ENCODE data around the gene POLDIP3.

GRCh38 chr22:41666269-41667297, 22.1 kb downstream of the SNU13 start:
- PRO-cap, result bidirectional peak, plus-strand start at chr22:41666885, minus-strand start at chr22:41666796
- RAMPAGE, long total RNA, result no peak

DNA sequence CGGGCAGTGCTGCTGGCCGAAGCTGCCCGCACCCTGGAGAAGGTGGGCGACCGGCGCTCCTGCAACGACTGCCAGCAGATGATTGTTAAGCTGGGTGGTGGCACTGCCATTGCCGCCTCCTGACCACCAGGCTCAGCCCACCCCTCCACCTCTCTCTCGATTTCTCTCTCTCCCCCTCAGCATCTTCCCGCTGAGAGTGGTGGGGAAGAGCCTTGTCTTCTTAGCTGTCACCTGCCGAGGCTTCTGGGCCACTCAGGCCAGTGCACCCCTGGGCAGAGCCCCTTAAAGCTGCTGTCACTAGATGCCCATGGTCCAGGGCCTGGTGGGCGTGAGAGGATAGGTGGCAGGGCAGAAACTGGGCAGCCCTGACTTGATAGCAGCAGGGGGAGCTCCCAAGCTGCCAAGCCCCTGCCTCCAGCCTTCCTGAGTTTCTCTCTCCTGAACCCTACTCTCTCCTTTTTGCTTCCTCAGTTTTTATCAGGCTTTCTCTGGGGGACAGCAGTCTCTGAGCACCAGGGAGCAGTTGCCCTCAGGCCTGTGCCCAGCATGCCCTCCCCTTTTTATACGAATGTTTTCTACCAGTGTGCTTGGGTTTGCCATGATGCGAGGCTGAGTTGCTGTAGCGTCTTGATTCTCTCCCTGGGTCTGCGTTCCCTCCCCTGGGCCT, 9.2 kb downstream of the SHISA8 start:
- PRO-cap, result no peak
- RAMPAGE, long total RNA, result no peak

DNA sequence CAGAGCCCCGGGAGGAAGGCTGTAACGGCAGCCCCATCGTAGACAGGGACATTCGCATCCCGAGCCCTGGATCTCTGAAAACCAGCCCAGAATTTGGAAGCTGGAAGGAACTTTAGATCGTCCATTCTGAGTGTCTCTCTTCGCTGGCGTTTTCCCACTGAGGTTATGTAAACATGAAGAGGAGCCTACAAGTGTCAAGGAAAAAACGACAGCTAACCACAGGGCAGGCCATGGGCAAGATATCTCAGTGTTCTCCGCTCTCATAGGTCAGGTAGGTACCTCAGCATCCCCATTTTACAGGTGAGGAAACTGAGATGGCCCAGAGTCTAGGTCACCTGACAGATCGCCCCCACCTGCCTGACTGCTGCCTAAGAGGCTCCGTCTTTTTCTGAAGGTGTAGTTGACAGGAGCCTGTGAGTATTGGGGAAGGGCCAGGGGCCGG, 779 bp upstream of the NDUFA6 start:
- PRO-cap, result no peak
- RAMPAGE, long total RNA, result no peak

DNA sequence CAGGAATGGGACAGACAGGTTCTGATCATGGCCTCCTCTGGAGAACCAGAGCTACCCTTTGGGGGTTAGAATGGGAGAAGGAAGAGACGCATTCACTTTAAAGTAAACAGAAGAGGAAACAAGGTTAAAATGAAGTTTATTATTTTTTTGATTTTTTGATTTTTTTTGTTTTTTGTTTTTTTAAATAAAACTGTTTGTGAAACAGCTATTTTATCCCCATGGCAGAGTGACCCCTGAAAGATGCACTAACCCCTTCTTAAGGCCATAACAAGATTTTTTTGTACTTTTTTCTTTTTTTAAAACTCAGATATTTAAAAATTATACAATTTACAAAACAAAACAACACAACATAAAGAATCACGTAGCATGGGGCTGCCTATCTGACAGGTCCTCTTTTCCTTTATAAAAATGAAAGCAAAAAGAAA, 29.3 kb upstream of the CYP2D6 start:
- PRO-cap, result no peak
- RAMPAGE, long total RNA, result no peak

- PRO-cap, result no peak
- RAMPAGE, long total RNA, result no peak
Measured at GRCh38 chr22:42273547-42274525, 3.4 kb upstream of the TCF20 start.

DNA sequence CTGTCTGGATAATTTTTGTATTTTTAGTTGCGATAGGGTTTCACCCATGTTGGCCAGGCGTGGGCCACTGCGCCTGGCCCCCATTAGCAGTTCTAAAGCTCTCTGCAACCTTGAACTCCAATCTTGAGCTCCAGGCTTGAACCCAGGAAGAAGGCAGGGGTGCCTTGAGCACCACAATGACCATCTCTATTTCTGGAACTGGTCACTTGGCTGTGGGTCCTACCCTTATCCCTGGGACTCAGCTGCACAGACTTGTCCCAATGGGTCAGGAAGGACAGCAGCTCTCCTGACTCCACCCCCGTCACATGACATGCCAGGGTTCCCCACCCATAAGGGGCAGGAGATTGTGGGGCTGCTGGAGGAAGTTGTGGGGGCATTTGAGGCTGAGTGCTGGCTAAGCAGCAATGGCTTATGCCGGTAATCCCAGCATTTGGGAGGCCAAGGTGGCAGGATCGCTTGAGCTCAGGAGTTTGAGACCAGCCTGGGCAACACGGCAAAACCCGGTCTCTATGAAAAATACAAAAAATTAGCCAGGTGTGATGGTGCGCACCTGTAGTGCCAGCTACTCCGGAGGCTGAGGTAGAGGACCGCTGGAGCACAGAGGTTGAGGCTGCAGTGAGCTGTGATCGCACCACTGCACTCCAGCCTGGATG, 56.2 kb downstream of the NFAM1 start:
- PRO-cap, result bidirectional peak, plus-strand start at position 372 of the sequence, minus-strand start at position 240 of the sequence
- RAMPAGE, long total RNA, result no peak

GRCh38 chr22:42500063-42501128, 19.2 kb downstream of the RRP7A start:
- PRO-cap, result unidirectional peak, plus-strand start at chr22:42500624
- RAMPAGE, long total RNA, result no peak

- PRO-cap, result bidirectional peak, plus-strand start at chr22:42539656, minus-strand start at chr22:42539482
- RAMPAGE, long total RNA, result no peak
Measured at GRCh38 chr22:42539269-42539754, 14.4 kb upstream of the SERHL2 start.

GRCh38 chr22:42581391-42581835, 27.7 kb downstream of the SERHL2 start:
- PRO-cap, result no peak
- RAMPAGE, long total RNA, result no peak

GRCh38 chr22:42614728-42615139, at the start of gene POLDIP3:
POLDIP3 (minus strand) TSS chr22:42614883.
- PRO-cap, result bidirectional peak, plus-strand start at chr22:42615272, minus-strand start at chr22:42614860
- RAMPAGE, long total RNA, result no peak

GRCh38 chr22:42662573-42662886, 13.3 kb upstream of the CYB5R3 start:
- PRO-cap, result unidirectional peak, minus-strand start at chr22:42662693
- RAMPAGE, long total RNA, result no peak

GRCh38 chr22:42686647-42687126, 34.0 kb downstream of the A4GALT start:
- PRO-cap, result no peak
- RAMPAGE, long total RNA, result no peak

DNA sequence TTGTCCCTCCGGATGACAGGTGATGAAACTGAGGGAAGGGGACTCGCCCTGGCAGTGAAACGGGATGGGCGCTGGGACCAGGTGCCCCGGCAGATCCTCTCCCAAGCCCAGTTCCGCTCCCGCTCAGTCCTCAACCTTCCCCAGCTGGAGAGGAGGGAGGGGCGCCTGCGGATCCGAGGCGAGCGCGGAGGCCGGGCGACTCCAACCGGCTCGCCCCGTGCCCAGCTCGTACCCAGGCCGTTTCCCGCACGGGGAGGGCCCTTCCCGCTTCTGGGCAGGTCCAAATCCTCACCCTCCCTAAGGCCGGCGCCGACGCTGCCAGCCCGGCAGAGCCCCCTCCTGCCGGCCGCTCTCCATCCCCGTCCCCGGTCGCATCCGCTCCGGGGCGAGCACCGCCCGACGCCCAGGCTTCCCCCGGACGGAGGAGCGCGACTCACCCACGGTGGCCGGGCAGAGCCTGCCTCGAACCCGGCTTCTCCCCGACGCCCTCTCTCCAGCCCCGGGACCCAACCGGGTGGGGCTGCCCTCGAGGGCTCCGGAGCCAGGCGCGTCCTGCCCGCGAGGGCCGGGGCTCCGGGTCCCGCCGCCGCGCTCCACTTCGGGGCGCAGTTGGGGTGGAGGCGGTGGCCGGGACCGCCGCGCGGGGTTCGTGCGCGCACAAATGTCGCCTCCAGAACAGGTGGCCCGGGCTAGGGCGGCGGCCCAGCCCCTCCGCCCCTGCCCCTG, 523 bp downstream of the A4GALT start:
- PRO-cap, result no peak
- RAMPAGE, long total RNA, result no peak

- PRO-cap, result no peak
- RAMPAGE, long total RNA, result no peak
Measured at GRCh38 chr22:42747678-42748588, 27.3 kb upstream of the A4GALT start.

- PRO-cap, result no peak
- RAMPAGE, long total RNA, result no peak
Measured at GRCh38 chr22:42791615-42792128, 65.4 kb downstream of the ARFGAP3 start.

DNA sequence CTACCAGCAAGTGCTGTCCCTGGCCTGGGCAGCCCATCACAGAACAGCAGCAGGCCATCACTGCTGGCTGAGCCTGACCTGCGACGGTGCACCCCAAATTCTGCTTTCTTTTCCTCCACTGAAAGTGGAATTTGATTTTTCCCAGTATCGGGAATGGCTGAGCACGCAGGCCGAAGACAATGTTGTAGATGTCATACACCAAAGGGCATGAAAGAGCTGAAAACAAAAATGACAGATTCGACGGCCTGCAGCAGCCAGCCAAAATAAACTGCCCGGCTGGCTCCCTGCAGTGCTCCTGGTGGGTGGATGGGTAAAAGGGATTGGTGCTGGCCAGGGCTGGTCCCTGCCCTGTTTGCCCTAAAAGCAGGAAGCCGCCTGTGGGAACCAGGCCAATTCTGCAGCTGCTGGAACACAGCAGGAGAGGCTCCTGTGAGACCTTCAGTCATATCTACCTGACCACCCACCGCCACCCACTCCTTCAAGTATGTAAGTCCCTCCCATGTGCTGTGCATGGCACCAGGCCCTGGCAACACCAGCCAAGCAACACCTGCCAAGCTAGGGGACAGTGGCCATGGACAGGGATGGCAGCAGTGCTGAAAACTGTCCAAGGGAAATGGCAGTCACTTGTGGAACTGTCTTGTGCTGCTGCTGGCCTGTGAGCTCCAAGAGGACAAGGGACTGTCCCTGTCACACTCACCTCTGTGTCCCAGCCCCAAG, 48.6 kb upstream of the ARFGAP3 start:
- PRO-cap, result no peak
- RAMPAGE, long total RNA, result no peak

DNA sequence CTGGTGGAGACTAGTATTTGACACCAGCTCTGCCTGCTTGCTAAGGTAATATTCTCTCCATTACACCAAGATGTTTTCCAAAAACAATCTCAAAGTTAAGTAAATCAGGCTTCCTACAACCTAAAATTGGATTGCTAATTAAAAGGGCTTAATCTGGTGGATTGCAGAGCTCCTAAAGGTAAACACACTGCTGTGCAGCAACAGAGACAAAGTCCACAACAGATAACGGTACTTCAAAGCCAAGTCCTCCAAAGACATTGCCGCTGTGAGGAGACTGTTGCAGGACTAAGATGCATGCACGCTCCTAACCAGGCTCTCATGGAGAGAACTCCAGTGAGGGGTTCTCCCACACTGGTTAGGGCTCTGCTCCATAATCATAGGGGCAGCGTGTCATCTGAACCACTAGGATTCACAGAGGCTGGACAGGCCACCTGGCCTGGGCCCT, 56.7 kb upstream of the ARFGAP3 start:
- PRO-cap, result no peak
- RAMPAGE, long total RNA, result no peak

- PRO-cap, result no peak
- RAMPAGE, long total RNA, result no peak
Measured at GRCh38 chr22:42962435-42963080, 52.4 kb downstream of the PACSIN2 start.

DNA sequence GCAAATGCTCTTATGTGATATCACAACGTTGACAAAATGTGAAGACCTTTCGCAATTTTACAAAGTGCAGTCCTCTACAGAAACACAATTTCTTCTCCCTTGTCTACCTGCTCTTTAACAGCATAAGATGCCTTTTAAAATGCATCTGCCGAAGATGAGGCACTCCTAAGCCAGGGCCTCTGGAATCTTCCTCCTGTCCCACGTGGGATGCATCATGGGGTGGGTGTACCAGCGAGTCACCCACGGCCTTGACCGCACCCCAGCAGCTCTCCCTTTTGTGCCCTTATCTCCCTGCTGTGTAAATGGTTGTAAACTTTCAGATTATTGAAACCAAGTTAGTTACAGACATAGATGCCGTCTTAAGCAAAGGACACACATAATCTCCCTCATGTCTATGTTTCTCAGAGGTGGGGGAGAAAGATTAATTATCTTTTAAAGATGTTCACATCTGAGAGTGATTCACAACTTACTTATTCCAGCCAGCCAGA, 11.3 kb downstream of the PACSIN2 start:
- PRO-cap, result no peak
- RAMPAGE, long total RNA, result no peak

DNA sequence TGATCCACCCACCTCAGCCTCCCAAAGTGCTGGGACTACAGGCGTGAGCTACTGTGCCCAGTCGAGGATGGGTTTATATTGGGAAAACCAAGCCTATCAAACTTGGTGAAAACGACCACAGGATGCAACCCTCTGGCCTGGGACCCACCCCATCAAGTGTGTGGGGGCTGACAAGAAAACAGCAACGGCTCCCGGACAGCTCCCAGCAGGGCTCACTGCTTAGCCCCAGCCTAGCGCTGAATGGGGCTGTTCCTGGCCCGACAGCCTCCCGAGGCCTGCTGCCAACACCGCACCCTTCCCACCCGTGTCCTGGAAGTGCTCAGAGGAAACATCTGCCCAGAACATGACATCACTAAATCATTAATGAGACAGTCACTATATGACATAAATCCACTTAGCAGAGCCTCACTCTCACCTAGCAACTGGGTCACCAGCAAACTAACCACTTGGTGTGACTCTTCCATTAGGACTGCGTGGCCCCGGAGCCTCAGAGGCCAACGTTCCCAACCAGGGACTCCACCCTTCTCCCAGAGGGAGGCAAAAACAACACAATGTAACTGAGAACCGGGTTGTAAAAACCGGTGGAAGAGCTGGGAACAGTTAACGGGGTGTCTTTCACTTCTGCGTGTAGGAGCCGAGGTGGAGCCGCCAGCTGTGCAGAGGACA, 21.3 kb upstream of the PACSIN2 start:
- PRO-cap, result no peak
- RAMPAGE, long total RNA, result no peak